ENCODE results near the gene DDX55.

GRCh38 chr12:123498192-123498888 lies 35.2 kb downstream of the RILPL1 start:
- PRO-cap = no peak

DNA sequence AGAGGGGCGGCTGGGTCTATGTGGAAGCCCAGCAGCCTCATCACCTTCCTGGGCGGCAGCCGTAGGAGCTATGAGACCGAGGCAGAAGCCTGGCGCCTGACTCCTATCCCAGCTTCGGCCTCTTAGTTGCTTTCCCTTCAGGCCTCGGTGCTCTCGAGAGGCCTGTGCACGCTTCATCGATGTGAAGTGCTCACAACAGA lies 20.2 kb downstream of the RILPL1 start:
- PRO-cap = no peak

GRCh38 chr12:123531823-123532742 lies 1.4 kb downstream of the RILPL1 start:
- PRO-cap = no peak

- PRO-cap = bidirectional peak, plus-strand start at chr12:123602124, minus-strand start at chr12:123602033
Measured at GRCh38 chr12:123601939-123603061, at the start of gene DDX55. Gene DDX55 (plus strand): TSS chr12:123602099.

DNA sequence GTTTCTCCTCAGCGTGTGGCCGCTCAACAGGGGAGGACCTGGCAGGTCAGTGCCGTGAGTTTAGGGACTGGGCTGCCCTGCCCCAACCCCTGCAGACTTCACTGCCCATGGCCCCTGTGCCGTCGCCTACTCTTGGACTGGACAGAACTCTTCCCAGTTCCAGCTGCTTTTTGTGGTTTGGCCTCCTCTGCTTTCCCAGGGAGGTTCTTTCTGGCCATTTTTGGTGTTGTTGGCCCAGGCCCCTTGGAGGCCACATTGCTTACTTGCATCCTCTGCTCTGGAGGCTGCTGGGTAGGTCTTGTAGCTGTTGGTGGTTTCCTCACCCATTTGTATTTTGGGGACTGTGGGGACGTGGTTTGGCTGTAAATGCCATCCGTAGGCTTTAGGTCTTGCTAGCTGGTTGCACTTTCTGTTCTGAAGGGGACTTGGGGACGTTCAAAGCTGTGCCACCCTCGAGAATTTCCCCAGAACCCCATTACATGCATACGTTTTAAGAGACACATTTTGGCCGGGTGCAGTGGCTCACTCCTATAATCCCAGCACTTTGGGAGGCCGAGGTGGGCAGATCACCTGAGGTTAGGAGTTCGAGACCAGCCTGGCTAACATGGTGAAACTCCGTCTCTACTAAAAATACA lies 19.9 kb upstream of the DNAH10 start:
- PRO-cap = no peak

GRCh38 chr12:124367355-124367779 lies 72.5 kb downstream of the RFLNA start:
- PRO-cap = no peak

GRCh38 chr12:124388450-124389186 lies 93.7 kb downstream of the RFLNA start:
- PRO-cap = bidirectional peak, plus-strand start at chr12:124388962, minus-strand start at chr12:124388821

GRCh38 chr12:124426524-124427017 lies 131.7 kb downstream of the RFLNA start:
- PRO-cap = no peak

DNA sequence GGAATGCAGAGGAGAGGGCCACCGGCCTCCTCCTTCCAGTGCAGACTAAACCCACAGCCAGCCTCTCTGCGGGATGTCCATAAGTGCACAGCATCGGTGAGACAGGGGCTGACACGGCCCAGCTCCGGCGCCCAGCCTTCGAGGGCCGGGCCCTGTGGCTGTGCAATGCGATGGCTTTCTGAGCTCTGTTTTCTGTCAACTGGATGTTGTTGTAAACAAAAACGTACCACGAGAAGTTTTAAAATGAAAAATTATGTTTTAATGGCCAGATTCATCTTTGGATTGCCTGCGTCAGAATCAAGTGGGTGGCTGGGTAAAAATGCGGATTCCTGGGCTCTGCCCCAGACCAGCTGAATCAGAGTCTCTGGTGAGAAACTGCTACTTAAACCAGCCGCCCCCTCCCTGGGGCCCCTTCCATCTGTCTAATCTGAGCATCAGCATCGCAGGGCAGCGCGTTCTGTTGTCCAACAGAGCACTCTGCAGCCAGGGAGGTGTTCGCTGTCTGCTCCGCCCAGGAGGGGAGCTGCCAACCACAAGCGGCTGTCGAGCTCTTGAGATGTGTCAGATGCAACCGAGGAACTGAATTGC lies 133.3 kb downstream of the RFLNA start:
- PRO-cap = no peak

DNA sequence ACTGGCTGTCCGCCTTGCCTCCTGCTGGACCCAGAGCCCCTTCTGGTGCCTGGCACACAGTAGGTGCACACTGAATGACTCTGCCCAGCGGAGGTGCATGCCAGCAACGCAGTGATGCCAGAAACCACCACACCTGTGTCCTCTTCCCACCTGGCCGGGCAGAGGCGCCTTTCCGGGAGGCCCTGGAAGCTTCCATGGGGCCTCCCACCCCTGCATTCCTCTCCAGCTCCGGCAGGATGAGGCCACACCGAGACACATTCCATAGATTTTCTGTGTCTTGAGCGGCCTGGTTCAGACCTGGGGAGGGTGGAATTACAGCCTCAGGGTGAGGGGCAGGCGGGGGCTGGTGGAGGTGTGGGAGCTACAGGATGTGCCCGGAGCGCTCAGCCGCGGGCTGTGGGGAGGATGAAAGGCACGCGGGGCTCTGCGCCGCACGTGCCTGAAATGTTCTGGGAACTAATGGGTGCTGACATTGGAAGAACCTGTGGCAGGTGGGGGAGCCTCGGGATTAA lies 66.9 kb downstream of the NCOR2 start:
- PRO-cap = no peak

GRCh38 chr12:124532240-124532866 lies 35.1 kb downstream of the NCOR2 start:
- PRO-cap = no peak

DNA sequence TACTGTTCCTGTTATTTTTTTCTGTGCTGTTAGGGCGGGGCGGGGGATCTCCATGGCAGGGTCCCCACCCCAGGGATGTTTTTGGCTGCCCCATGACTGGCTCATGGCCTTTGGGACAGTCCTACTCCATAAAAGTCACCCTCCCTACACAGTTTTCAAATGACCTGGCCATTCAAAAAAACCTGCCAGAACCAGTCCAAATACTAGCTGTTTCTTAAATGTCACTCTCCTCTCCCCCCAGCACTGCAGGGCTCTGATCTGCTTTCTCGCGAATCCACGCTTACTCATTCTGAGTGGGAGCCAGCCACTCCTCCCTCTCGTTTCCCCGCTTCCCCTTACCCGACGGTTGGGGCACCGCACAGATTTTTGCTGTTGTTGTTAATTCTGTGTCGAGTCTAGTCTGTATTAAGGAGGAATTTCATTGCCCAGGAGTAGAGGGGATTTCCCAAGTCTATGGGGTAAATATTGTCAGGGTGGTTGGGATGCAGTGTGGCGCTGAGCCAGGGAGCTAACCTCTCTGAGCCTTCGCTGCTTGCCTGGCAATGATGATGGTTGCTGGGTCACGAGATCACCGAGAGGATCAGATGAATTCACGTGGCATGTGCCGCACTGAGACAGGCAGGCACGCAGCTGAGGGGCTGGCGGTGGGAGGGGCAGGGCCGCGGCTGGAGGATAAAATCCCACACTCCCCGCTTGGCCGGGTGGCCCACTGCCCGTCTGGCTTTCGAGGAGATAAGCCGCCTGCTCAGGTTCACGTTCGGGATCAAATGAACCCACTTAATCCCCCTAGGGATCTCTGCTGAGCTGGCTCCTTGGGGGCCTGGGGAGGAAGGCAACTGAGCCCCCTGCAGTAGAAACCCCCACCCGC lies 18.5 kb downstream of the NCOR2 start:
- PRO-cap = no peak

GRCh38 chr12:124565034-124565611 lies 2.3 kb downstream of the NCOR2 start:
- PRO-cap = no peak

DNA sequence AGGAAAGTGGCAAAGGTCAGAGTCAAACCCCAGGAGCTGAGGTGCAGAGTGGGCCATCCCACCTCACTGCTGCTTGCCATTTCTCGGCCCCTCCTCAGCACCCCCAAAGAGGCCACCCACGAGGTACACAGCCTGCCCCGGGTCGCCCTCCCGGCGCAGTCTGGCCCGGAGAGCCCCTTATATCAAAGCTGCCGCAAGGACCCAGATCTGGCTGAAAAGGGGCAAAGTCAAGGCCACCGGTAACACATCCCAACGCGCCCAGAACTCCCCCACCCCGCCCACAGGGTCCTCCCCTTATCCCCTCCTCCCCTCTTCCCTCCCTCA lies 1.6 kb downstream of the NCOR2 start:
- PRO-cap = no peak

GRCh38 chr12:124566142-124566847 lies 1.1 kb downstream of the NCOR2 start:
- PRO-cap = unidirectional peak, plus-strand start at chr12:124566284; bidirectional peak, plus-strand start at chr12:124566515, minus-strand start at chr12:124566443; bidirectional peak, plus-strand start at chr12:124566738, minus-strand start at chr12:124566602

DNA sequence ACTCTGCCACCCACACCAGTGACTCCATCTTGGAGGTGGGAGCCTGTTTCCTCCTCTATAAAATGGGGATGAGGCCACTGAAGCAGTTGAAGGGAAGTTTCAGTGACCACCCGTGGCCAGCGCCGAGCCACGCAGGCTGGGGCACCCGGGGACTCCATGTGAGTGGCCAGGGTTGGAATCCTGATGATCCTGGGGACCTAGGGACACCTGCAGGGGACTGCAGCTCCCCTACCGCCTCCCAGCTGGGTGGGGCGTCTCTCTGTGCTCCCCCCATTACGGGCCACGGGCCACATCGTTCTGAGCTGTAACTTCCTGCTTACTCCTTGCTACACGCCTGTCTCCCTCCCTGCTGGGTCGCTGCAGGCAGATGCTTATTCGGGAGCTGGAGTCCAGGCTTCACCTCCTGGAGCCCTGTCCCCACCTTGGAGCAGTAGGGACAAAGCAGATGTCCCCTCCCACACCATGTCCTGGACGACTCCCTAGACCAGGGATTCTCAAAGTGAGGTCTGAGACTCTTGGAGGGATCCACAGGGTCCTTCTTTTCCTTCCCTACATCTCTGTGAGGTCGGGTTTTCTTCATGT lies 85.8 kb upstream of the NCOR2 start:
- PRO-cap = no peak

- PRO-cap = no peak
Measured at GRCh38 chr12:124679333-124680242, 112.2 kb upstream of the NCOR2 start.

GRCh38 chr12:124715343-124716123 lies 148.1 kb upstream of the NCOR2 start:
- PRO-cap = no peak

- PRO-cap = no peak
Measured at GRCh38 chr12:124716791-124717440, 146.7 kb downstream of the SCARB1 start.

DNA sequence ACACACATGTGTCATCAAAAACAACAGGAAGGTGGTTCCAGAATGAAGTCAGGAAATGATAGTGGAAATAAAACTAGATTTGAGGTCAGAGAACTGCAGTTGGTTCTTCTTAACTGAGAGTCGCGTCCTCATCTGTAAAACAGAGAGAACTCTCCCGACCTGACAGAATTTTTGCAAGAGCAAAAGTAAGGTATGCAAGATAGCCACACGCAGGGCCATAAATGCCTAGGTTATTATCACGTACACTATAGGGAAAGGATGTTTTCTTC lies 67.3 kb downstream of the SCARB1 start:
- PRO-cap = no peak

Measured in jejunum (tissue), 1 donor.